Parotid gland (tissue), 1 donor: ENCODE measurements around a stretch of chr20.

DNA sequence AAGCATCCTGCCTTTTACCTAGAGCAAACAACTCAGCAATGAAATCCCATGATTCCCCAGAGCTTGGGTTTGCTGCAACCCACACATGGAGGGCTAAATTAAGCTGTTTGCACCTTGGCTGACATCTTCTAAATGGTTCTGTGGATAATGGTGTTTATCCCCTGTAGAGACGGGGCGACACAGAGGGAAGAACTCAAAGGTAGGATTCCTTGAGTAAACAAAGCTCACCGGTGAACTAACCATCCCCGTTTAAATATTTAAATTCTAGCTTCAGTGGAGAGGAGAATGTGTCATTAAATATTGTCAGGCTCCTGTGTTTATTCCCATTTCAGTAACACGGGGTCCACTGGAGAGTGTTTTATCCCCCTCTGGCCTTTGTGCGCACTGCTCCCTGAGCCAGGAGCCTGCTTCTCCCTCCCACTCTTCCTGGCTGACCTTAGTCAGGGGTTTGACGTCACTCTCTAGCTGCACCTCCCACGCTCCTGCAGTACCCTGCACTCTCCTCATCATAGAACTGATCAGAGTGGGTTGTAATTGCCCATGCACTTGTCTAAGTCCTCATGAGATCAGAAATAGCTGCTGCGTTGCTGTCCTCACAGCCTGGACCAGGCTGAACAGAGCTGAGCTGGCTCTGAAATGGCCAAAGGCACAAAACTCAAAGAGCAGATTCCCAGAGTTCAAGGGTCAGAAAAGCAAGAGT is 170.5 kb downstream of the SCP2D1 start:
- PRO-cap: no peak

GRCh38 chr20:19239927-19240452 is 27.5 kb downstream of the SLC24A3 start:
- PRO-cap: no peak

- PRO-cap: no peak
These were observed 63.1 kb downstream of the SLC24A3 start for GRCh38 chr20:19275345-19276160.

DNA sequence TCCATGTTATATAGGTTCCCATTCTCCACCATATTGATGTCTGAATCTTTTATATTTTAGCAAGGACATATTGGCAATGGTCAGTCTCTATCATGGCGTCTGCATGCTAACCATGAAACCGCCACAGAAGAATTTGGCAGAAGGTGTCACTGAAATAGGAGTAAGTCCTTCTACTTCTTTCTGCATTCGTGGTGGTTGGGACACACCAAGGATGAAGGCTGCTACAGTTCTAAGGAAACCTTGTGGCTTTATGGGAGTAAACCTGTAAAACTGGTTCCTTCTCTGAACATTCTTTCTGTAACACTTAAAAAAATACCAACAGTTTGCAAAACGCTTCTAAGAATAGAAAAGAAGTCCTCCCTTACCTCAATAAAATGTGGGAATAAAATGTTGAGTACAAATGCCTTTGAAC is 195.3 kb downstream of the SLC24A3 start:
- PRO-cap: no peak

DNA sequence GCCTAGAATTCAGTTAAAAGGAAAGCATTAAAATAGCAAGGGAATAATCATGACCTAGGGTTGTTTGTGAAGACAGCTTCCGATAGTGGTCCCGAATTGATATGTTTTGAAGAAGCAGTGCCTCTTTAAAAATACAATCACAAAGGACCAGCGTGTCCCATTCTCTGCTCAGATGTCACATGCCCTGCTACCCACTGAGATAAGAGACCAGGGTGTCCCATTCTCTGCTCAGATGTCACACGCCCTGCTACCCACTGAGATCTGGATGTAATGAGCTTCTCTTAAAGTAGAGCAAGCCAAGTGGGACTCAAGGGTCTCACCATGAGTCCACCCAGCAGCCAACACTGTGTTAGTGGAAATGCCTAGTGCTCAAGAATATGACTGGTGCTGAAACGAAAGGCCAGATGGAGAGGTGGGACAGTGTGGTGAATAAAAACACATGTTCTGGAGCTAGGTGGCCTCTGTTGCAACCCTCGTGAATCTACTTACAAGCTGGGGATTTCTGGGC is 22.2 kb downstream of the RIN2 start:
- PRO-cap: no peak

DNA sequence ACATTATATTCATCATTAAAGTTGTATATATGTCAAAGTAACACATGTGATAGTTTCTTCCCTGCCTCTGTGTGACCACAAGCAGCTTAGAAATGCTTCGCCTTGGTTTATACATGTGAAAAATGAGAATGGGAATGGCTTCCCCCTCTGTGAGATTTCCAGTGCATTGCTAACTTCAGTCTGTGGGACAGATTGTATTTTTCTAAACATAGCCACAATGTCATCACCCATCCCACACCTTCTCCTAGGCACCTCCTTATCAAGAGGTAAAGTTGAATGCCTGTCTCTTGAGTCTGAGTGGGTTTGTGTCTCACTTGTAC is 27.8 kb downstream of the RIN2 start:
- PRO-cap: no peak

GRCh38 chr20:19916990-19917416 is 100.2 kb upstream of the NAA20 start:
- PRO-cap: no peak

GRCh38 chr20:19977430-19977879 is 39.7 kb upstream of the NAA20 start:
- PRO-cap: no peak

DNA sequence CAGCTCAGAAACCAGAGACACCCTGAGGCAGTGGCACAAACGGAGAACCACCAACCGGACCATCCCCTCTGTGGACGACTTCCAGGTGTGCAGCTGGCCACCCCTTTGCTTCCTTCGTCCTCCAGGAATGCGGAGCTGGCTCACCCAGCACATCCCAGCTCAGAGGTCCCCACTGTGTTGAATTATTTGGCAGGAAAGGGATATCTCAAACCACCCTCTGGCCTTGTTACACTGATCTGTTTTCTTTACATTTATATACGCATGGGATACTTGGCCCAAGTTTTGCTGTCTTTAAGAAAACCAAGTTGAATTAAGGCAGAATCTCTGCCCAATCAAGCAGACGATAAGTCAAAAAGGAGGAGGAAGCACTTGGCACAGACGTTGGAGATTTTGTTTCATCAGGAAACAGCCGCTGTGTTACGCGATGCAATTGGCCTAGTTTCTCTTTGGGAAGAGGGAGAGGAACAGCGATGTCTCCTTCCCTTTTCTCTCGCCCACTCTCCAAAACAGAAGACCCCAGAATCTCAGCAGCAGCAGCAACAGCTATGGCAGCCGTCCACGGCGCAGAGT is 20.3 kb upstream of the NAA20 start:
- PRO-cap: unidirectional peak, plus-strand start at position 446 of the sequence

DNA sequence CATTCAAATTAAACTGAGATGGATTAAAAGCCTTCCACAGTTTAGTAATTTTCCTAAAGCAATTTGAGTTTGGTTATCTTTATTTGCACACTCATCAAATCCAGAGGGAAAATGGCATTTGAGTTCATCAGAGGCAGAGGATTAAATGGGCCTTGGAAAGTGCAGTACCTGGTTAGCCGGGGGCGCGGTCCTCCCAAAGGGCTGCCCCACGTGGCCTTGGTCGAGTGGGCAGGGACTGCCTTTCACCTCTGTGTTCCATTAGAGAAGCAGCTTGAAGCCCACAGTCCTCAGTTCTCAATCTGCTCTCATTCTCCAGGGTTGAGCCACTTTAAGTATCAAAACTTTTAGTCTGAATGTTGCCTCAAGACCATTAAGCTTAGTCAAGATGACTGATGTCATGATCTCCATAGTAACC is 156.8 kb upstream of the INSM1 start:
- PRO-cap: no peak

GRCh38 chr20:20362455-20363505 is 5.1 kb upstream of the INSM1 start:
- PRO-cap: no peak

- PRO-cap: no peak
These were observed 127.0 kb downstream of the INSM1 start for GRCh38 chr20:20494771-20495525.

GRCh38 chr20:20548586-20549177 is 163.8 kb downstream of the RALGAPA2 start:
- PRO-cap: no peak

DNA sequence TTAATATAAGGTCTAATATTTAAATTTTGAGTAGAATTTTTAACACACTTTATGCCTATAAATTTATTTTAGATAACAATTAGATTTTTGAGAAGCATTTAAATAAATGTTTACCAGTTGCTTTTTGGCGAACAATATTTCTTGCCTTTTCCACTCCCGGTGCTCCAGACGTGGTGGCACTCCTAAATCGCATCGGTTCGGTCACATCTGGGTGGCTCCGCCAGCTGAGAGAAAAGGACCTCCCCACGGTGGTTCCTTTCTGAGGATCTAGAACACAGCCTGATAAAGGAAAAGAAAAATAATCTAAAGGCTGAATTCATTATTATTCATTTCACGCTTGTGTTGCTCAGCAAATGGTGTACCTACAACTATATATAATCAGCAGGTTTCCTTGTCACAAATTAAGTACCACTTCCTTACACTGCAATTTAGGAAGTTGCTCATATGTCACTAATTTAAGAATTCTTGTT is 110.8 kb downstream of the RALGAPA2 start:
- PRO-cap: no peak

- PRO-cap: no peak
These were observed 77.2 kb downstream of the RALGAPA2 start for GRCh38 chr20:20635200-20635744.

DNA sequence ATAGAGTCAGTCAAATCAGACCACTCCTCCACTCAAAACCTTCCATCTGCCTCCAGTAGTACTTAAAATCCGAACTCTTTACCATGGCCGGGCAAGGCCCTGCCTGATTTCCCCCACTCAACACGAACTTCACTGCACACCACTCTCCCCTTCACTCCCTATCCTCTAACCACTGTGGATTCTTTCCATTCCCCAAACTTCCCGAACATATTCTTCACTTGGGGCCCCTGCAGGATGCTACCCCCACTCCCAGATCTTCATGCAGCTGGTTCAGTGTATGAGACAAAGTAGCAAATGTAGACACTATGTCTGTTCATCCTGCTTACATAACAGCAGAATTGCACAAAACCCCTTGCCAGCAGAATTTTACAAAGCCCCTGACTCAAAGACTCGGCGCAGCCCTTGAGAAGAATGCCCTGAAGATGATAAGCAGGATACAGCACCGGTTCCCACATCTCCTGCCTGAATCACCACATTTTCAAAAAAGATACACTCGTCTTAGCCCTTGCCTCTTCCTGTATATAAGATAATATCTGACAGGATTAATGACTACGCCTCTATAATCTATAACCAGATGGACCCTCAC is 29.0 kb downstream of the RALGAPA2 start:
- PRO-cap: no peak

- PRO-cap: no peak
These were observed 23.8 kb upstream of the KIZ start for GRCh38 chr20:21101857-21102669.

- PRO-cap: no peak
These were observed 19.7 kb upstream of the KIZ start for GRCh38 chr20:21106226-21106545.

GRCh38 chr20:21189999-21190203 is 64.0 kb downstream of the KIZ start:
- PRO-cap: no peak

DNA sequence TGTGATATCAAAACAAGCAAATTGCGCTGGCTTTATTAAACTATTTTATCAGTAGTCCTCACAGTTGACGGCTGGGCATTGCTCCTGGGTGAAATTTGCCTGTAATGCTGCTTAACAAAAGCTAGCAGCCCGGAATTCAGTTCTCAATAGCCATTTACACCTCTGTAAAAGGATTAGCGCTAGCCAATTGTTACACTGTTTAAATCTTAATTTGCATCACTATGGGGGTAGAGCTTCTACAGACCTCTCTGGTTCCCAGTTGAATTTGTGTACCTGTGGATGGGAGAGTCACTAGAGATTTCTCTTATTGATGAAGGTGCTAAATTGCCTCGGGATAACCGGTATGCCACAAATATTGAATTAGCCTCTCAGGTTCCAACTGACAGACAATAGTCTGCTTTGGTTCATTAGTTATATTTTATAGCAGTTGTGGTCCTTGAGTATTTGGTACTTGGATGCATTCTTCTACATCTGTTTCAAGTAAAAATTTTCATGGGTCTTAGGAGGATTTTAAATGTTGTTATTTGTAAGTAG is 64.4 kb downstream of the KIZ start:
- PRO-cap: no peak